Skeletal muscle satellite cell (primary cell): ENCODE measurements around the gene OR3A1.

DNA sequence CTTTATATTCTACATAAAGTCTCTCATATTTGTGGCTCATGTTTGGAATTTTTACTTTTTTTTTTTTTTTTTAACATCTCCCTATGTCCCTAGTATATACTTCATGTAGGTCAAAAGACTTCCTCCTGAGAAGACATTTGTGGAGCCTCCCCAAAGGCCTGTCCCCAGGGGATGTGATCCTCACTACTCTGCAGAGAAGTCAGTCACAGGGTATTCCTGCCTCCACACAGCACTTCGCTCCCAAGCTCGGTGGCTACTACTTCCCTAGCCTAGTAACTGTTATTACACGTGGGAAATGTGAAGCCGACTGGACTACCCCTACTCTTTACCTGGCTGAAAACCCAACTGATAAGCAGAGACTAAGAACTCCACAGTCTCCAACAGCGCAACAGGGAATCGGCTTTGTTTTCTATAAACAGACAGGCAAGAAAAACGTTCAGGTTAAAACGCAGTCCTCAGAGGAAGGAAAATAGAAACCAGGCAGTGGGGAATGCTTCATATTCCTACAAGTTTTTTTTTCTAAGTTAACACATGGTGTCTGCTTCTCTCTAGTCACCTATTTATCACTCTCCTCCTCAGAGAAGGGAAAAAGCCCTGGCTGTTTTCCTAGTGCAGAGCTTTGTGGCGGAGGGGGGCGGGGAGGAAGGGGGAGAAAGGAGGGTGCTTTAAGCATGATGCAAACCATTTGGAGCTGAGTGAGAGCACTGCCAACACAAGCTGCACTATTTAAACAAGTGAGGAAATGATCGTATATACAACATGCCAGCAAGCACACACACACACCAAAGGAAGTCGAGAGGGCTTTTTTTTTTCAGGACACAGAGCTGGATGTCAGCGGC lies 117.0 kb downstream of the HIC1 start:
- CAGE, long polyA plus RNA, result no peak

DNA sequence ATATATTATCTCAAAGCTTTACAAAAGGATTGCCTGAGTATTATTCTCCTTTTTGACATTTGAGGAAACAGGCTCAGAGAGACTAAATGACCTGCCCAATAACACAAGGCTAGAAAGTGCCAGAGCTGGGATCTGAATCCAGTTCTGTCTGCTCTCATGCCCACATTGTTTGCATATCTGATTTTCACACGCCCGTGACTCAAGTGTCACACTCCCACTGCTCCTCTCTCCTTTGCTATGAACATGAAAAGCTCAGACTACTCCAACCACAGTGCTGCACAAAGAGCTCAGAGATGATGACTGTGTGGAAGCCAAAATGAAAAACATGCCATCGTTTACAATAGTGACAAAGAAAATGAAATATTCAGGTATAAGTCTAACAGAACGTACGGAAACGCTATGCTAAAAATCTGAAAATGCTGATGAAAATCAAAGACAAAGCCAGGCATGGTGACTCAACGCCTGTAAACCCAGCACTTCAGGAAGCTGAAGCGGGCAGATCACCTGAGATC lies 107.8 kb downstream of the SMG6 start:
- CAGE, long polyA plus RNA, result no peak

DNA sequence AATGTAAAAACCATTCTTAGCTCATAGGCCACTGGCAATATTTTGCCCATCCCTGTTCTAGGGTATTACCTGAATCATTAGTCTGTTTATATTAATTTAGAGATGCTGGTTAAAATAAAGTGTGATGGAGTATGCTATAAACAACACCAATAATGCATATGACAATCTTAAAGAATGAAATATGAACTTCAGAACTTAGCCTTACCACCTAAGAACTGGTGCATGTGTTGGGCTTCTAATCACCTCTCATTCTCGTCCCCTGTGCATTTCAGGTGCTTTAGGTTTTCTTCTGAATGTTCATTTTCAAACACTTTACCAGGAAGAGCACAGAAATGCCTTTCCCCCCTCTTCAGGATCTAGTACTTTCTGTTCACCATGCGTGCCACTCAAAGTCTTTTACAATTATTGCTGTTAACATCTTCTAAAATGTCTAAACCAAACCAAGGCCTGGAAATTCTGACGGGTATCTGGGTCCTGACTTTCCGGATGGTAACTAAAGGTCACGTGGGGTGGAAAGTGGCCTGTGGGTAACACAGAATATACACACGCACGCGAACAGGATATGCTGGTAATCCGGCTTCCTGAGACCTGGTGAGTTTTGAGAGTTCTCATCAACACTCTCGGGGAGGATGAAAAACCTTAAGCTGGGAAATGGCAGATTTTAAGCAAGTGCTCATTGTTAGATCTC lies 37.7 kb downstream of the SMG6 start:
- CAGE, long polyA plus RNA, result no peak

DNA sequence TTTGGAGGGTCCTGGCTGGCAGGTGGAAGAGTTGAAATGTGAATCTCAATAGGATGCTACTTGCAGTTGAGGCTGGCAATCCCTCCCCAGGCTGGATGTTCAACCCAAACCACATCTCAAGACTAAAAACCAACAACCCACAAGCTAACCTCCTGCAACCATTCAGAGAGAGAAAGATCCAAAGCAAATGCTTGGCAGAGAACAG lies 27.9 kb downstream of the SMG6 start:
- CAGE, long polyA plus RNA, result no peak

- CAGE, long polyA plus RNA, result no peak
Observed at GRCh38 chr17:2332755-2333374, 3.4 kb downstream of the TSR1 start.

DNA sequence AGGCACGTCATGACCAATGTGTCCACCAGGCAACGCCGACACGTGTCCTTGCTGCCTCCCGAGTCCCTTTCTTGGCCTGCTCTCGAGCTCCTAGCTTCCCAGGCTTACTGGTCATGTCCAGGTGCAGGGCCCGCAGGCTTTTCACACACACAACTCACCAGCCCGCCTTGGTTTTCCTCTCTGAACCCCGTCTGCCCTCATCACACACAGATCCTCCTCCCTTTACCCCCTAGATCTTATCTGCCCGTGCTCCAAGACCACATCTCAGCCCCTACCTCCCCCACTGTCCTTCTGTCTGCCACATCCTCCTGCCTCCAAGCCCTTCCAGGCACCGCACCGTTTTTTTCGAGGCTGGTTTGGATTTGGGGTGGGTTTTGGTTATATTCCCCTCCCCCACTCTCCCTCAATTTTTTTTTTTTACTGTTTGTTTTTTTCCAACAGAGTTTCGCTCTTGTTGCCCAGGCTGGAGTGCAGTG lies 12.0 kb downstream of the MNT start:
- CAGE, long polyA plus RNA, result no peak

DNA sequence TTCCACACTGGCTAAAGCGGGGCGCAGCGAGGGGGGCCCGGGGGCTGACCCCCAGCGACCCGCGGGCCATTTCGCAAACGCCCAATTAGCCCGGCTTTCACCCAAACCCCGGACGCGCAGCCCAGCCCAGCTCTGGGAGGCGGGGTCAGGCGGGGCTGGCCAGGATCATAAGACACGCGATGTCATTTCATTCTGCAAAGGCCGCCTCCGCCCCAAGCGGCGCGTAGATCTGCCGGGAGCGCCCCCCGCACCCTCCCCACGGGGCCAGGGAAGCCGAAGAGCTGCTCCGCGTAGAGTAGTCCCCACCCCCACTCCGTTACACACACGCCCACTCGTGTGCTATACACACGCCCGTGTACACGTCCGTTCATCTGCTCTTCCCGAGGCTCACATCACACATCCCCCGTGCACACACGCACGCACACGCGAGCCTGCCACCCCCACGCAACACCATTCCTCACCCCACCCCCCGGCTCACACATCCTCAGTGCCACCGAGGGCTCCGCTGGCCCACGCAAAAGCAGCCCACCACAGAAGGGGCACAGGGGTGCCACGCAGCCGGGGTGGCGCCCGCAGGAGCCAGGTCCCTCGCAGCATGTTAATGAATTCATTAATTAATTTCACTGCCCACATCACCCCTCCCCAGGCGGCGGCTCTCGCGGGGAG lies 880 bp downstream of the MNT start:
- CAGE, long polyA plus RNA, result no peak

DNA sequence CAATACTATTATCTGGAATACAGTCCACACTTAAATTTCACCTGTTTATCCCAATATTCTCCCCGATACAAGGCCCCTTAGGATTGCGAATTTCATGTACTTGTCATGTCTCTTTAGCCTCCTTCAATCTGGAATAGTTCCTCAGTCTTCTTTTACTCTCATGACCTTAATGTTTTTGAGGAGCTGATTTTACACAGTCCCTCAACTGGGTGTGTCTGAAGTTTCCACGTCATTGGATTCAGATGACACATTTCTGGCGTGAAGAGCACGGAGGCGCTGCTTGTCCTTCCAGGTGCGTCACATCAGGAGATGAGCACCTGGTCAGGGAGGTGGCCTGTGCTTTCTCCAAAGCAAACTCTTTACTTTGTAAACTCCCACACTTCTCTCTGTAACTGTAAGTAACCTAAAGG lies 52.4 kb upstream of the MNT start:
- CAGE, long polyA plus RNA, result no peak

GRCh38 chr17:2595498-2596219 lies 2.2 kb downstream of the PAFAH1B1 start:
- CAGE, long polyA plus RNA, result no peak

DNA sequence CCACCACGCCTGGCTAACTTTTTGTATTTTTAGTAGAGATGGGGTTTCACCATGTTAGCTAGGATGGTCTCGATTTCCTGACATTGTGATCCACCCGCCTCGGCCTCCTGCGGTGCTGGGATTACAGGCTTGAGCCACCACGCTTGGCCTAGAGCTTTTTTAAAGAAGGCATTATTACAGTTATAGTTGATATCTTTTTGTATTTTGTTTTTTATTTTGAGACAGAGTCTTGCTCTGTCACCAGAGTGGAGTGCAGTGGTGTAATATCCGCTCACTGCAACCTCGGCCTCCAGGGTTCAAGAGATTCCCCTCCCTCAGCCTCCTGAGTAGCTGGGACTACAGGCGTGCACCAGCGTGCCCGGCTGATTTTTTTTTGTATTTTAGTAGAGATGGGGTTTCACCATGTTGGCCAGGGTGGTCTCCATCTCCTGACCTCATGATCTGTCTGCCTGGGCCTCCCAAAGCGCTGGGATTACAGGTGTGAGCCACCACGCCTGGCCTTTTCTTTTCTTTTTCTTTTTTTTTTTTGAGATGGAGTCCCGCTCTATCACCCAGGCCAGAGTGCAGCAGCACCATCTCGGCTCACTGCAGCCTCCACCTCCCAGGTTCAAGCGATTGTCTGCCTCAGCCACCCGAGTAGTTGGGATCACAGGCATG lies 13.6 kb downstream of the PAFAH1B1 start:
- CAGE, long polyA plus RNA, result no peak

DNA sequence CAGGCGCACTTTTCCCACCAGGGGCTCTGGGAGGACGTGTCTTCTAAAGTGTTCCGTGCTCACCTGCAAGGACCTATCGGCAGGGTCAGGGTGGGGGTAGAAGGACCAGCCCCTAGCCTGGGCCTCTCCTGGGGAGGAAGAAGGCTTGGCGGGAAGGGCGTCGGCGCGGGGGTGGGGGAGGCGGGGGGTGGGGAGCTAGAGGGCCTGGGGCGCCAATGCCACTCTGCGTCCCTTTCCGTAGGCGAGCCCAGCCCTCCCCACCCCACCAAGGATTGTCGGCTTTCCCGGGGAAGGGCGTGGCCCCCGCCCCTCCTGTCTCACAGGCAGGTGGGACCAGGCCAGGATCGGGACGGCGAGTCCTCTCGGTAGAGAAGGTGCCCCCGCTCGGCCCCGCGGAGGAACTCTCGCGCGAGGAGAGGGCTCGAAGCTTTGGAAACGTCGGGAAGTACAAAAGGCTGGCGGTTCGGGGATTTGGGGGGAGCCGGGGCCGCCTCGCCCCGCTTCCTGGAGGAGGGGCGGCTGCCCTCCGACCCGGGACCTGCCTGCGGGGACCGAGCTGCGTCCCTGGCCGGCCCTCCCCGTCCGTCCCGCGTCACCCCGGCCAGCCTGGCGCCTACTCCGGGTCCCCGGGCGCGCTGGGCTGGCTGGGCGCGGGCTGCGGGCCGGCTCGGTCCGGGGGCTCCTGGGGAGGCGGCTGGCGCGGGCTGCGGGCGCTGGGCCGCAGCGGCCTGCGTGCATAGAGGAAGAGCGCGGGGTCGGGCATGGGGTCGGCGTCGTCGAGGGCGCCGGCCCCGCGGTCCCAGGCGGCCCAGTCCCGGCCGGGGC lies 12.4 kb upstream of the CLUH start:
- CAGE, long polyA plus RNA, result no peak

DNA sequence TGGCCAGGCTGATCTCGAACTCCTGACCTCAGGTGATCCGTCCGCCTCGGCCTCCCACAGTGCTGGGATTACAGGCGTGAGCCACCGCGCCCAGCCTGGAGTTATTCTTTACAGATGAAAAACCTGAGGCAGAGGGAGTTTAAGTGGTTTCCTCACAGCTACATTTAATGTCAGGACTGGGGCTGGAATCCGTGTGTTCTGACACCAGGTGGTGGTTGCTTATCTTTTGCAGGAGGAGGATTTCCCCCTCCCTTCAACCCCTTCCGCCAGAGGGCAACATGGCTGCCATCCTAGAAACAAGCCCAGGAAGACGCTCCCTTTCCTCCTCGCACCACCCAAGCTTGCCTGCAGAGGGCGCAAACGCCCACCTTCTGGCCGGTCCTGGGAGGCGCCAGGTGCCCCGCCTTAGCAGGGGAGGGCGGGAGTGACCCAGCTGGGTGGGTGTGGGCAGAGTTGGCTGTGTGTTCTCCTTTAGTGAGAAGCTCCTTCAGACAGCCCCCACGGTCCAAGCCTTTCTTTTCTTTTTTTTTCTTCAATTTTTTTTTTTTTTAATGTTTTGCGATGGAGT lies 10.0 kb upstream of the RAP1GAP2 start:
- CAGE, long polyA plus RNA, result no peak

- CAGE, long polyA plus RNA, result no peak
Observed at GRCh38 chr17:2800233-2800834, 4.1 kb downstream of the RAP1GAP2 start.

DNA sequence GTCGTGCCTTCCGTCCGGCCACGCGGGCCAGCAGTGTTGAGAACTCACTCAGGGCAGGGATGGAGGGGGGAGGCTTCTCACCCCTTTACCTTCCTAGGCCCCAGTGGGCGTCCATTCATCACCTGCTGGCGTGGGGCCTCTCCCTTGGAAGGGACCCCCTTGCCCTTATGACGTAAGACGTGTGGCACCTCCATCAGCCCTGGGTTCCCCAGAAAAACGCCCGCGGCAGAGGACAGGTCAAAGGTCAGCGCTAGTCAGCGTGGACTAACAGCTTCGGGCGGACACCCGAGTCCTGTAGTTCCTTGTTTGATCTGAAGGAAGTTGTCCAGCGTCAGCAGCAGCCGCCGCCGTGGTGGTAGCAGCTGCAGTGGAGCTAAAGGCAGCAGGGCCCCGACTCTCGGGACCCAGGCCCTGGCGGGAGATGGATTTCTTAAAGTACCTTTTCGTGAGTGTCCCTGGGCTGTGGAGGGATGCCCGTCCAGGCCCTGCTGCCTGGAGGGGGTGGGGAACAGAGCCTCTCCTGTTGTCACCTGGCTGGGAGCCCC lies 123.7 kb downstream of the OR1D5 start:
- CAGE, long polyA plus RNA, result no peak

DNA sequence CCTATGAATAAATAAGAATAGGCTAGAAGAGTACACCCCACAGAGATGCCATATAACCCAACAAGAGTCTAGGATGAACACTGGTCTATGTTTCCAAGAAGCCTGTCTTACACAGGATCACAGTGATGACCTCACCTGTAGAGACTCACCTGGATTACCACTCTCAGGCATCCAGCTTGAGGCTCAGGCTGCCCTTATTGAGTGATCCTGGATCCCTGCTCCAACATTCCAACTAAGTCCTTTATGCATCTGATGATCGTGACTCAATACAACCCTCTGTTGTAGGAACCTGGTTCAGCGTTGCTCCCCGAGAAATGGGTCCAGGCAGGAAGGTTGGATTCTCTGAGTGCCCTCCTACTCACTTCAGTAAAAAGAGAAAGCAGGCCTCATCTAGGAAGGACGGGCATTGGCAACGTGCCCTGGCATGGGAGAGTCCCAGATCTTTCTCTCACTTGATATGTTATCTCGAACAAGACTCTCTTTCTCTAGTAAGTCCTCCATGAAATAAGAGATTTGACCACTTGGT lies at the start of gene OR3A1:
Gene OR3A1 (minus strand): TSS at position 227 of the 526 bp plus-strand sequence.
- CAGE, long polyA plus RNA, result no peak

DNA sequence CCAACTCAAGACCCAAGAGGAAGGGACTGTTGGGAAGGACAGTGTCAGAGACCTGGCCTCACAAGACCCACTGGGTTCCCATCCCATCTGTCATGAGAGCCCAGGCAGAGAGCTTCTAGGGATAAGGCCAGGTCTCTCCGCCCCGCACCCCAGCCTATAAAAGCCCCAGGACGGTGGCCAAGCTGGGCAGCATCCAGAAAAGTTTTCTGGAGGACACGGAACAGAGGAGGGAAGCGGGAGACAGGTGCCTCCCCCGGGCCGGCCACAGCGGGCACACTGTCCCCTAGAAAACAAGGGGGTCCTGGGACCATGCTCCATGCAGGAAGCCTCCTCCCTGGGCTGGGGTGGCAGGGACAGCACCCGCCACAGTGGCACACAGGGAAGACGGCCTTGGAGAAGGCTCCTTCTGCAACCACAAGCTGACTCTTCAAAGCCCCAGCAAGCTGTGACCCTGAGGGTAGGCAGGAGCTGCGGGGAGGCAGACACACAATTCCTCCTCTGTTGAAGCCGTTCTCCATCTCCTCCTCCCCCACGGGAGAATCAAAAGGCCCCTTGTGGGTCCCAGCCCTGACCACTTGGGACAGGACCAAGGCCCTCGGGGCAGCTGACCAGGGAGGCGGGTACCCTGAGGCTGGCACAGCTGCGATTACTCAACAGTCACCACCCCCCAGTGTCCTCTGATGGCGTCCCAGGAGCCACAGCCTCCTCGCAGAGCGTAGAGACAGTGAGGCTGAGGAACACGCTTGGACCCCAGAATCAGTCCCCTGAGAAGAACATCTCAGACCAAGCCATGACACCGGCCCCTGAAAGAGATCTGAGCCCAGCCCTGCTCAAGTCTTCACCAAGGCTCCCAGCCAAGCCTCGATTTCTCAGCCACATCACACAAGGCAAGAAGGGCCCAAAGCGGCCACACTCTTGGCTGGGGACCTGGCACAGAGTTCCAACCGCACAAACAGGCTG lies 26.1 kb downstream of the TRPV3 start:
- CAGE, long polyA plus RNA, result no peak

GRCh38 chr17:3534696-3535521 lies 22.7 kb downstream of the TRPV3 start:
- CAGE, long polyA plus RNA, result no peak

DNA sequence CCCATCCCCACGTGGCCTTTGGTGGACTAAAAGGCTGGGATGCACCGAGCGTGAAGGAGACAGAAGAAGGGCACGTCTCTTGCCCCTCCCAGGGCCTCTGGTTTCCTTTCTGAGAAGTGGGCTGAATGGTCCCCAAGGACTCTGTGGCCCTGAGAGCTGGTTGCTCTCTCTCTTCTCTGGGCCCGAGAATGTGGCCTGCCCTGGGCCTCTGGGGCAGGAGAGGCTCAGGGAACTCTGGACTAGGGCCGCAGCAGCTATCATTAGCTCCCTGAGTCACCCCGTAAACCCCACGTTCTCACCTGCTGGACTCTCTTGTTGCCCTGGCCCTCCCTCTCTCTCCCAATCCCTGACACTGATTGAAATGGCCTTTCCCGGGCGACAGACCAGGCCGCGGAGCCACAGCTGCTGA lies 775 bp downstream of the TRPV3 start:
- CAGE, long polyA plus RNA, result no peak

GRCh38 chr17:3665679-3666386 lies 2.5 kb downstream of the TAX1BP3 start:
- CAGE, long polyA plus RNA, result no peak

GRCh38 chr17:3694638-3695116 lies 1.3 kb downstream of the P2RX5 start:
- CAGE, long polyA plus RNA, result no peak